Left ventricle myocardium (tissue), 1 donor: ENCODE measurements around the gene SERBP1.

- PRO-cap = no peak
These were observed 50.4 kb downstream of the JAK1 start for GRCh38 chr1:64915775-64916516.

DNA sequence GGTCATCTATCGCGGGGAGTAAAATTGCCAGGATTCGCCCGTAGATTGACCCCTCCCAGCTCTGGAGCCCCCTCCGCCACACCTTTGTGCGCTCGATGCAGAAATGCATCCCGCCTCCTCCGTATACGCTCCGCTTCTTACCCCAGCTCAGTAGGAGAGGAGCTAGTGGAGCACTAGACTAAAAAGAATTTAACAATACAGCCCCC is 353 bp upstream of the JAK1 start:
- PRO-cap = no peak

GRCh38 chr1:65049276-65049995 is 83.1 kb upstream of the JAK1 start:
- PRO-cap = no peak

- PRO-cap = no peak
These were observed 89.8 kb upstream of the AK4 start for GRCh38 chr1:65058099-65058649.

- PRO-cap = no peak
These were observed 85.5 kb upstream of the AK4 start for GRCh38 chr1:65062380-65063118.

DNA sequence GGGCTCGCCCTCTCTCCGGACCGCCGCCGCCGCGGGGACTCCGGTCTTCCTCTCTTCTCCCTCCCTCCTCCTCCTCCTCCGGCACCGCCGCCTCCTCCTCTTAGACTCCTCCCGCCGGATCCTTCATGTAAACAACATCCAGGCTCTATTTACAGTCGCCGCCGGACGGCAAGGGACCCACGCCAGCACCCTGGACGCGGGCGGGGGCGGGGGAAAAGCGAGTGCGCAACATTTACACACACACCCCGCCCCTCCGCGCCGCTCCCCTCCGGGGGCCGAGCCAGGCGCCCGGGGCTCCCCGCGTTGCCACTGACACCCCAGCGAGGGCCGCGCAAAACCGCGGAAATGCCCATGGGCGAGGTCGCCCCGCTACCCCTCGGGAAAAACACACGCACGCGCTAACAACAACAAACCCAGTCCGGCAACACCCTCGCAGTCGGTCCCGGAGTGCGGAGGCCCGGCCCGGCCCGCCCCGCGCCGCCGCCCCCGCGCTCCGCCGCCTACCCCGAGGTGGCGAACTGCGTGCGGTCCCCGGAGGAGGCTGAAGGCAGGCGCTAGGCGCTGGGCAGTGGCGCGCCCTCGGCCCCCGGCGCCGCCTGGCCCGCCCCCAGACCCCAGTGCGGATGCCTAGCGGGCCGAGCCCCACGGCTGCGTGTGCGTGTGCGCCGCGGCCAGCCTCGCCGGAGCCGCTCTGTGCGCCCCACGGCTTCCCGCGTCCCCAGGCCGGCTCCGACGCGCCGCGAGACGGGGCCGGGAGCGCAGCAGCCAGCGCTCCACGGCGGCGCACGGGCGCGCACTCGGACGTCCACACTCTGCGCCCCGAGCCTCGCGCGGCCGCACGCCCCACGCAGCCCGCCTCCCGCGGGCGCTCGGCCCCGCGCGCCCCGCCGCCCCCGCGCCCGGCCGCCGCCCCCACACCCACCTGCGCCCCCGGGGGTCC is 81.1 kb upstream of the AK4 start:
- PRO-cap = bidirectional peak, plus-strand start at position 154 of the sequence, minus-strand start at position 40 of the sequence; bidirectional peak, plus-strand start at position 645 of the sequence, minus-strand start at position 520 of the sequence; bidirectional peak, plus-strand start at position 810 of the sequence, minus-strand start at position 695 of the sequence

- PRO-cap = no peak
These were observed 78.7 kb upstream of the AK4 start for GRCh38 chr1:65069239-65069670.

DNA sequence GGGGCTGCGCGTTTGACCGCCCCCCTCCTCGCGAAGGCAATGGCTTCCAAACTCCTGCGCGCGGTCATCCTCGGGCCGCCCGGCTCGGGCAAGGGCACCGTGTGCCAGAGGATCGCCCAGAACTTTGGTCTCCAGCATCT is 236 bp downstream of the AK4 start:
- PRO-cap = no peak

DNA sequence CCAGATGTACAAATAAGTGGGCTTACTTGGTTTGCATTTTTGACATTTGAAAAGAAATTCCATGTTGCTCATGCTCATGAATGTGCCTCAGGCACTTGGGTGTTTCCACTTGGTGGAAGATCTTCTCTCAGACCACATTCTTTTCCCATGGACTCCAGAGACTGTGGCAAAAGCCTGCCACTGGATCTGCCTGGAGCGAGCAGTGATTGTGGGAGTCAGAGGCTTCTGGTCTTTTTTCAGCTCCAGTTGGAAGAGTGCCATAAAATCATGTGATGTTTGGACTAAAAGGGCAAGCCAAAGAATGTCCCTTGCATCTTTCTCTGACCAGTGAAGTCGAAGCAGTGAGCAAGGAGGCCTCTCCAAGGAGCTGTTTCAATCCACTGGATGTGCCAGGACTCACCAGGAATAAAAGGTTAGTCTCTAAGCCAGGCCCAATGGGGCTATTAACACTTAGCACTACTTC is 61.4 kb upstream of the DNAJC6 start:
- PRO-cap = unidirectional peak, plus-strand start at position 311 of the sequence

DNA sequence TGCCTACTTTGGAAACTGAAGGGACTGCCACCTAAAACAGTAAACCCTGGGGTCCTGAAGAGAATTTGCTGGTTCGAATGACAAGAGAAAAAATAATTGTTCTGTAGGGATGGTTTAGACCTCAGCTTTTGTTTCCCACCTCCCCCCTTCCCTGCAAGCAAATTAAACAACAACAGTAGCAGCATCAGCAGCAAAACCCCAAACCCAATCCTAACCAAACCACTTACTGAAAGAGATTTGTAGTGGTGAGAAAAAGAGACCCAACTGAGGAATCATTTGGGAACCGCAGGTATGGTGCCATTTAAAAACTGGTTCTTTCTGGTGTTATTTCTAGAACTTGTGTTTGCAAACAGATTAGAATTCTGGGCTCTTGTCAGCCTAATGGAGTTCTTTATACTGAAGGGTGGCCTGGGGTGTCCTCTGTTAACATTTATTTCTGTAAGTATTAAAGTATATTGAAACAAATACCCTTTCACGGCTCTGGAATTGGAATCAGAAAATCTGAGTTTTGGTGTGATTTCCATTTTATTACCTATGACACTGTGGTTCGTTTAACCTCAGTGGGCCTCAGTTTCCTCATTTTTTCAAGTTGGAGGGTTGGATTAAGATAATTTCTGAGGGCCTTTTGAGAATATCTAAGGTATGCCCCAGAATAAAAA is 105.8 kb downstream of the LEPR start:
- PRO-cap = no peak

- PRO-cap = no peak
These were observed 251.7 kb upstream of the SGIP1 start for GRCh38 chr1:66282074-66282840.

DNA sequence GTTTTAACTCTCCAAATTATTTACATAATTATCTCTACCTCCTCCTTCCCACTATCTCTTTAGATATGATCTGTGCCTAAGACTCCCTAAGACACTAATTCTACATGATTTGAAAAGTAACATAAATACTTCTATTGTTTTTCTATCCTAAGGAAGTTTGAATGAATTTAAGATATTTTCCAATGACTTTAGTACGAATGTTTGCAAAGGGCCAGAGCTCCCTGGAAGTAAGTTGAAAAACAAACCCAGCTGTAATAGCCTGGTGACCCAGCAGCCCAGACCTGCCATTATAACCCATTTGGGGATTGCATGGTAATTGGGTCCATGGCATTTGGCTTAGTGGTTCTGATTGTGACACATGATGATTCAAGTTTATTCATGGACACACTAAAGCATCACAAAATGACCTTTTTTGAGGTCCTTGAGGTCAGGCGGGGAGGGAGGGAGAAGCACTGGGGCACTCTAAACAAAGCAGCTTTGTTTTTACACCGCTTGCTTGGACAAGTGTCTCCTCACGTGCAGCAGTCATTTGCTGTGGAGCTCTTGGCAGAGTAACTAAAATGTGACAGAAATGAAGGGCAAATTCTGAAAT is 241.1 kb upstream of the SGIP1 start:
- PRO-cap = no peak

- PRO-cap = no peak
These were observed 164.1 kb upstream of the SGIP1 start for GRCh38 chr1:66369808-66370232.

- PRO-cap = no peak
These were observed 95.1 kb upstream of the SGIP1 start for GRCh38 chr1:66438846-66439315.

- PRO-cap = no peak
These were observed 769 bp downstream of the MIER1 start for GRCh38 chr1:66925642-66925875.

- PRO-cap = no peak
These were observed 34.4 kb downstream of the SLC35D1 start for GRCh38 chr1:67019331-67020193.

DNA sequence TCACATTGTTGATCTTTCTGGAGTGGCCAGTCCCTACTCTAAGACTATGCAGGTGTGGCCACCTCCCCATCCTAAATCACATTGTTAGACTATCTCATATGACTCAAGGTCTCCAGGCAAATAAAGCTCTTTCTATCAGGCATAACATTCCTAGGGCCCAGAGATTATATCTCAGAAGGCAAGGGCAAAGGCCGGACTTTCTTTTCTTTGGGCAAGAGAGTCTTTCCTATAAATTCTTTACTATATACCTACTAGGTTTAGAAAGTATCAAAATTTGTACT is 2.7 kb upstream of the C1orf141 start:
- PRO-cap = no peak

DNA sequence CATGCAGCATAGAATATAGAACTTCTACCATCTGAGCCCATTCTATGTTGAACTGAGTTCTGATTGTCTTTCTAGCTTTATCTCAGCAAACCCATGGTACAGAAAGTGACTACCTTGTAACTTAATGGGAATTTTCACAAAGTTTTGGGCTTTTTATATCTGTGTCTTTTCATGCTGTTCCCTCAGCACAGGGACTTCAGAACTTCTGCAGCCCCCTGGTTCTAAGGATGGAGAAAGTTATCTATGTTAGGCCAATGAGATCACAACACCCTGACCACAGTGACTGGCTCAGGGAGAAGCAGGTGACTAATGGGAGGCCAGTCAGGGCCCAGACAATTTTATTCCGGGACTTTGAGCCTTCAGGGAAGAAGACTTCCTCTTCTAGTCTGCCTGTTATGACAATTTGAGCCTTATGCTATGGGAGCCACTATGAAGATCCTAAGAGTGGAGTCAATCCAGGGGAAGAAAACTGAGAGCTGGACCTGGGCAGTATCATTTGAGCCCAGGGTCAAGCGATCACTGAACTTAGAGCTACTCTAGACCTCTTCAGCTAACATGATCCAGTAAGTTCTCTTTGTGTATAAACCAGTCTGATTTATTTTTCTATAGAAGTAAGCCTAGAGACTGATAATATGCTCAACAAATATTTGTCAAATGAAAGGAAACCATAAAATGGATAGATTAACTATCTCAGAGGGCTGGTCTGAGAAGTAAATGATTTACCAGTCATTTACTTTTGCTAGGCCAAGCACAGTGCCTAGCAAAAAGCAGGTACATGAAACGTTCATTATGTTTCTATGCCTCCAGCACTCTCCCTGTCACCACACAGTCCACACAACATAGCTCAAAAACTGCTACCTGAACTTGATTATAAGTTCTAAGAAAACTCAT is 4.1 kb upstream of the C1orf141 start:
- PRO-cap = no peak

GRCh38 chr1:67207219-67207717 is 41.0 kb downstream of the IL23R start:
- PRO-cap = no peak

- PRO-cap = bidirectional peak, plus-strand start at chr1:67430605, minus-strand start at chr1:67430402; bidirectional peak, plus-strand start at chr1:67430913, minus-strand start at chr1:67430766
These were observed at the start of gene SERBP1 for GRCh38 chr1:67429948-67430983. TSS of gene SERBP1 (minus strand) at chr1:67430402.